Endodermal cell (in vitro differentiated cells): ENCODE measurements around the genes SHOX and NLGN4X.

GRCh38 chrX:261905-262415 is 19.2 kb upstream of the PLCXD1 start:
- PRO-cap: unidirectional peak, plus-strand start at chrX:262115

- PRO-cap: no peak
Observed at GRCh38 chrX:499652-500644, 113.2 kb upstream of the PPP2R3B start.

GRCh38 chrX:623515-624375 is 6.8 kb upstream of the SHOX start:
- PRO-cap: no peak

GRCh38 chrX:630390-631043 is at the start of gene SHOX:
Gene SHOX, plus strand, starts transcription at chrX:630791.
- PRO-cap: no peak

GRCh38 chrX:670446-670885 is 39.9 kb downstream of the SHOX start:
- PRO-cap: no peak

DNA sequence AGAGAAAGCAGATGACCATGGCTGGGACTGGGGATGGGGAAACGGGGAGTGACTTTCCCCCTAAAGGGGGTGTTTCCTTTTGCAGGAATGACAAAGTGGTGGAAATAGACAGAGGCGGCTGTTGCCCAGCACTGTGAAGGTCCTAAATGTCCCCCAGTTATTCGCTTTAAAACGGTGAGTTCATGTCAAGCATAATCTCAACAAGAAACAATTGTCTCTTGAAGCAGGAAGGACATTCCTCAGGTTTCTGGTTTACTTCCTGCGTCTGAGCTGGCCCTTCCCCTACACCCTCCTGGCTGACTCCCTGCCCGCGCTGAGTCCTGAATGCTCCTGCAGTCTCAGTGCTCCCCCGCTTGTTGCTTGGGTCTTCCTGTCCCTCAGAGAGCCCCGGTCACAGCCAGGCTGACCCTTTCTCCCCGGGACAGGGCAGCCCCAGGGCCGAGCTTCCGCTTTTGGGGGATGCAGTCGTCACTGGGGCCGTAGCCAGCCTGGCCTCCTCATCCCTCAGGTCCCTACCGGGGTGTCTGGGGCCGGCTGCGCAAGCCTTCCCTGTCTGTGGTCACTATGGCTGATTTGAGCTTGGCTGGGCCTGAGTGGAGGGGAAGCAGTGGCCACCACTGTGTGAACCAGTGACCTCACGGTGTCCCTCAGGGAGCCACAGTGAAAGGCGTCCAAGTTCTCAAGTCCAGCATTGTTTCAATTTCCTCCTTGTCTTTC is 34.0 kb upstream of the ASMTL start:
- PRO-cap: no peak

GRCh38 chrX:1507310-1508113 is 29.5 kb downstream of the P2RY8 start:
- PRO-cap: no peak

- PRO-cap: no peak
Observed at GRCh38 chrX:1593681-1594668, 2.6 kb downstream of the AKAP17A start.

GRCh38 chrX:1925009-1925464 is 310.2 kb downstream of the ASMT start:
- PRO-cap: unidirectional peak, plus-strand start at chrX:1925268

DNA sequence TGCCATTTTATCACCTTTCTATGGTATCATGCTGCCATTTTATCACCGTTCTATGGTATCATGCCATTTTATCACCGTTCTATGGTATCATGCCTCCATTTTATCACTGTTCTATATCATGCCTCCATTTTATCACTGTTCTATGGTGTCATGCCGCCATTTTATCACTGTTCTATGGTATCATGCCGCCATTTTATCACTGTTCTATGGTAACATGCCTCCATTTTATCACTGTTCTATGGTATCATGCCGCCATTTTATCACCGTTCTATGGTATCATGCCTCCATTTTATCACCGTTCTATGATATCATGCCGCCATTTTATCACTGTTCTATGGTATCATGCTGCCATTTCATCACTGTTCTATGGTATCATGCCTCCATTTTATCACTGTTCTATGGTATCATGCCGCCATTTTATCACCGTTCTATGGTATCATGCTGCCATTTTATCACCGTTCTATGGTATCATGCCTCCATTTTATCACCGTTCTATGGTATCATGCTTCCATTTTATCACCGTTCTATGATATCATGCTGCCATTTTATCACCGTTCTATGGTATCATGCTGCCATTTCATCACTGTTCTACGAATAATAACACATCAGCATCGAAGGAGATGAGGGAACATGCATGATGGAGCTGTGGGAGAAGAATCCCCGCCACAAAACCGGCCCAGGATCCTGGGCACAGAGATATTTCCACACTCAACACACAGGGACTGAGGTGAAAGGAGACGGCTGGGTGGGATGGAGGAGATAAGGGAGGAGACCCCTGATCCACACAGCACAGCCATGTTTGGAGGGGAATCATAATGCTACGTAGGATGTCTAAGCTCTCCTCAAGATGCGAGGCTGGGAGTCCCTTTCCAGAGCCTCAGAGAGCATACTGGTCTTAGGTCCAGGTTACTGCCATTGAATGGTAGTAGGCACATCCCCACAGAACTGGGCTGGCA is 137.3 kb downstream of the DHRSX start:
- PRO-cap: no peak

- PRO-cap: no peak
Observed at GRCh38 chrX:2388159-2389123, 112.3 kb downstream of the DHRSX start.

GRCh38 chrX:2401827-2402483 is 98.8 kb downstream of the DHRSX start:
- PRO-cap: no peak

GRCh38 chrX:2462689-2463200 is 38.0 kb downstream of the DHRSX start:
- PRO-cap: bidirectional peak, plus-strand start at chrX:2463029, minus-strand start at chrX:2462905

DNA sequence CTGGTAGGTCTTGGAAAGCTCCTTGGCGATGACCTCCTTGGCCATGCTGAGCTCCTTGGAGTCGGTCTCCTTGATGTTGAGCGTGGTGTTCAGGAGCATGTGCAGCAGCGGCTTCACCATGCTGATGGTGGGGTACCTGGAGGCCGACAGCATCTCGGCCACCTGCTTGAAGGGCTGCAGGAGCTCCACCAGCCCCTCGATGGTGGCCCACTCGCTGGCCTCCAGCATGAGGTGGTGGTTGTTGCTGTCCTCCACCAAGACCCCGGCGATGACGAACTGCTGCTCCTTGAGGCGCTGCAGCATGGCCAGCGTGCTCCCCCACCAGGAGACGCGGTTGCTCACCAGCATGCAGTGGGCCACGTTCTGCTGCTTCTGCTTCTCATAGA is 11.4 kb downstream of the DHRSX start:
- PRO-cap: no peak

DNA sequence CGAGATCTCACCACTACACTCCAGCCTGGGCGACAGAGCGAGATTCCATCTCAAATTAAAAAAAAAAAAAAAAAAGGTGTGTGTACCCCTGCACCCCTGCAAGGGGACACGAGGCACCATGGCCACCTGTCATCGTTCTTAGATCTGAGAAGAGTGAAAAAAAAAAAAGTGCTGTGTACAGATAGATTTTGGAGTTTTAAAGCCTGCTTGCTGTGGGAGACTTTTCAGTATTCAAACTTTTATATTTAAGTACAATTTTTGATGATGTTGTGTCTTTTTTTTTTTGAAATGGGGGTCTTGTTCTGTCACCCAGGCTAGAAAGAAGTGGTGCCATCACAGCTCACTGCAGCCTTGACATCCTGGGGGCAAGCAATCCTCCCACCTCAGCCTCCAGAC is 93.0 kb upstream of the DHRSX start:
- PRO-cap: no peak

GRCh38 chrX:2608497-2609115 is 82.5 kb upstream of the CD99 start:
- PRO-cap: bidirectional peak, plus-strand start at chrX:2609381, minus-strand start at chrX:2608968

GRCh38 chrX:2897291-2898641 is 31.4 kb downstream of the ARSD start:
- PRO-cap: bidirectional peak, plus-strand start at chrX:2898005, minus-strand start at chrX:2897778

GRCh38 chrX:3271788-3272370 is 74.6 kb downstream of the MXRA5 start:
- PRO-cap: no peak

- PRO-cap: no peak
Observed at GRCh38 chrX:3838199-3838658, 124.8 kb upstream of the PRKX start.

DNA sequence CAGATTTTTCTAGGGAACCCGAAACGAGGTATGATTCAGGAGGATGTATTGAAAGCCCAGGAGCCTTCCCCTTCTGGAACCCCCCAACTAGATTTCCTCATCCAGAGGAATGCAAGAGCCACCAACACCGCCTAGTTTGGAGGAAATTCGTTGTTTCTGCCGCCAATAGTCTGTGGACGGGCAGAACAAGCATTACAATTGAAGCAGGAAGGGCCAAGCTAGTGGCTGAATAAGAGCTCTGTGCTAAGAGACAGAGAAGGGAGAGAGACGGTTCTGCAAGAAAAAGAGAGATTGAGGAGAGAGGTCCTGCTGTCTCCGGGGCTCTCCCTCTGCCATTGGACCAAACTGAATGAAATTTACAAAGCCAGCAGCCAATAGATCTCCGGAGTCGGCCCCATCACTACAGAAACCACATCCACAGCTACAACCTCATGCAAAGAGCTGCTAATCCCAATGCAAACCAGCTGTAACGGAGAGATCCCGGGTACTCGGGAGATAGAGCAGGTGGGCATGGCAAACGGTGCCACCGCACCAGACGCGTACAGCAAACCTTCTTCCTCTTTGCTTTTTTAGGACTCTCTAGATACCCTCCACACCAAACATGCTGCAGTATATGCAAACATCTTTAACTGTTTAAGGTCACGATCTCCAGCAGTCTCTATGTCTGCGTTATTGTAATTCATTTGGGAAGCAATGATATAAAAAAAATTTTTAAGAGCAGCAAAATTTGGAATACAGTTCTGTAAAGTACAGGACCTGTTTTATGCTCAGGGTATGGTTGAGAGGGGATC is at the start of gene NLGN4X:
Gene NLGN4X (minus strand): TSS at position 277 of the 791 bp plus-strand sequence.
- PRO-cap: bidirectional peak, plus-strand start at position 487 of the sequence, minus-strand start at position 275 of the sequence